Epithelial cell of esophagus (primary cell): ENCODE measurements around a stretch of chr10.

DNA sequence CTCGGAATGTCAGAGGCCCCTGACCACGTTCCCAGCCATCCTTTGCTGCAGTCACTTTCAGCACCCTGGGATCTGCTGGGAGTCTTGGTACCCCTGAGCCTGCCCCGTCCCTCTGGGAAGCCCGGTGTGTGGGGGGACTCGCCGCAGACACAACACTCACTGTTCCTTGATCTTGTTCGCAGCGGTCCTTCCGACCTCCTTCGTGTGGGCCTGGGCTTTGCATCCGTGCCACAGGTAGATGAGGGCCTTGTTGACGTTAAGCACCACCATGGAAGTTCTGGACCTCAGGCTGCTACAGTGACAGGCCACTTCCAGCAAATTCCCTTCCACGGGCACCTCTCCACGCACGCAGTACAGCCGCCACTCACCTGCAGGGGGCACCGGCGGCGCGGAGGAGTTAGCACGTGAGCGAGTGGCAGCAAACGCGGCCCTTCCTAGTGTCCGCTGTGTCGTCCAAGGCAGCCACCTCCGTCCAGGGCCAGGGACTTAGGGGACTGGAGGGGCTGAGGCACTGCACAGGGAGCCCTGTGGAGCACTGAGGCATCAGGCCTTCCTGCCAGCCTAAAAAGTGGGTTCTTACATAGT lies 164.6 kb downstream of the SVIL start:
- RRBS: no CpG with 5 or more reads among the region's 27 CpGs

DNA sequence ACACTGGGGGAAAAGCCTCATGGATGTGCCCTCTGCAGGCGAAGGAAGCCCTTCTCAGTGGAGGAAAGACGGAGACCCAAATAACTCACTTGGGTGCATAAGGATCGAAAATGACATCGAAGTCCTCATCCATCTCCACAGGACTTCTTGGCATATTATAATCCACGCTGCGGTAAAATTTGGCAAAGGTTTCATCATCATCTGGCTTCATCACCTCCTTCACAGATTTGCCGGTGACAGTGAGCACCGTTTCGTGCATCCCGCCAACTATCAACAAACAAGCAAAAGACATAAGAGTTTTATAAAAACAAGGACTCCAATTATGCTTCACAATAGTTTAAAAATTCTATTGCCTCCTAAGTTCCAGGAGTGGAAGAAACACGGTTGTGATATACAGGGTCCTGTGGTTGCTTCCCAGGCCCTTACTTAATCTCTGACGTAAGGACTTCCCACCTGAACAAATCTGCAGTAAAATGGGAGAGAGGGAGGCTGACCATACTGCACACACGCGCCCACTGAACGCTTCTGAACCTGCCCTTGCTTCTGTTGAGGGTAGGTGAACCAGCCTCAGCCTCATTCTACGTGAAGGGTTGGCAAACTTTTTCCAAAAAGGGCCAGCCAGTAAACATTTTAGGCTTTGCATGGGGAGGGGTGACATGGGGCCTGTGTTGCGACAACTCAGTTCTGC lies 141.5 kb downstream of the SVIL start:
- RRBS: no CpG with 5 or more reads among the region's 17 CpGs

GRCh38 chr10:29504960-29505159 lies 129.9 kb downstream of the SVIL start:
- RRBS: no CpG with 5 or more reads among the region's 6 CpGs

- RRBS: no CpG with 5 or more reads among the region's 16 CpGs
Observed at GRCh38 chr10:29523269-29524138, 111.3 kb downstream of the SVIL start.

GRCh38 chr10:29561494-29562454 lies 73.0 kb downstream of the SVIL start:
- RRBS: no CpG with 5 or more reads among the region's 21 CpGs

DNA sequence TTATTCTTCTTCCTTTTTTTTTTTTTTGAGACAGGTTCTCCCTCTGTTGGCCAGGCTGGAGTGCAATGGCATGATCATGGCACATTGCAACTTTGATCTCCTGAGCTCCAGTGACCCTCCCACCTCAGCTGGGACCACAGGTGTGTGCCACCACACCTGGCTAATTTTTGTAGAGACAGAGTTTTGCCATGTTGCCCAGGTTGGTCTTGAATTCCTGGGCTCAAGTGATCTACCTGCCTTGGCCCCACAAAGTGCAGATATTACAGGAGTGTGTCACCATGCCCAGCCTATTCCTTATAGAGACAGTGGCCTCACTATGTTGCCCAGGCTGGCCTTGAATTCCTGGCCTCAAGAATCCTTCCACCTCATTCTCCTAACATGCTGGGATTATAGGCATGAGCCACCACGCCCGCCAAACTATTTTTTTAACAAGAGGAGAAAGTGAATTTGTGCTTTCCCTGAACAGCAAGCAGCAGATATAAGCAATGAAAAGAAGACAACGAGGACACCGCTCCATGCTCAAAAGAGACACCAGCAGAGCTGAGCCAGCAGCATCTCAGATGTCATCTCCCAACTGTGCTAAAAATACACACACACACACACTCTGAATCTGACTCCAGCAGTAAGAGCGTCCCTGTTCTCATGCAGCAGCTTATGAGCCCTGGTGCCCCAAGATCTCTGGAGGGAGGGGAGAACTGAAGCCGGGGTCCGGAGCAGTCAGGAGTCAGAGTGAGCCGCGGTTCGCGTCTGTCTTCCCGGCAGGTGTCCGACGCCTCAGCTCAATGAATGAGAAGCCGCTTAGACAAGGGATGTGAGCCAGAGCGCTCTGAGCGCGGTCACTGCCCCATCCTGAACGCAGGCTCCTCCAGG lies 49.5 kb downstream of the SVIL start:
- RRBS: 80% methylated on average over 6 of the region's 19 CpGs

DNA sequence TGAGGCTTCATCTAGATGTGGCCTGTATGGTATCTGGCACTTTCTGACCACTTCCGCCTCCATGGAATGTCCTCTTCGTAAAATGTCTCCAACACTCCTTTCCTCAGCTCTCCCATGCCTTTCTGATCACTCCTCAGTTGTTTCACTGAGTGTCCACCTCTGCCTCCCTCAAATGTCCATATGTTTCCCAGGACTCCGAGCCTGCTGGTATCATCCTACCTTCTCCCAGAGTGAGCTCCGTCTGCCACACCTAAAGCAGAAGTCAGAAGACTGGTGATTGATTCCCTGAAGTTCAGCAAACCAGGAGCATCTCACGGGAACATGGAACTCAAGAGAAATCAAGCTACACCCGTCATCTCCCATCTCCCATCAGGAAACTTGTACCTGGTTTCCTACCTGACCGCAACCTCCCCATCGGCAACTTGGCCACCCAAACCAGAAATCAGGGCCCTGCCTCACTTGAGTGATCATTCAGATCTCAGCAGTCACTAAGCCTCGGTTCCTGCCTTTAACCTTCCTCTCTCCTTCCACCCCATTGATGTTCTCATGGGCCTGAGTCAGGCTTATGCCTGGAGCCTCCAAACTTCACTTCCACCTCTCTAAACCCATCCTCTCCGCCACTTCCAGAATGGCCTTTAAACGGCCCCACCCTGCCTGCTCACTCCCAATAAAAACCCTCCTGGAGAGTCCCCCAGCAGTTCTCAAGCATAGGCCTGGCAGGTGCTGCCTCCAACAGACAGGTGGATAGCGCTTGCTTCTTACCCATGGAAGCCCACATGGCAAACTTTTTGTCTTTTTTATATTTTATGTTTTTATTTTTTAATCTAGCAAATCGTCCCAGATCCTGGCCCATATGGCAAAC lies 5.7 kb upstream of the SVIL start:
- RRBS: no CpG with 5 or more reads among the region's 13 CpGs

DNA sequence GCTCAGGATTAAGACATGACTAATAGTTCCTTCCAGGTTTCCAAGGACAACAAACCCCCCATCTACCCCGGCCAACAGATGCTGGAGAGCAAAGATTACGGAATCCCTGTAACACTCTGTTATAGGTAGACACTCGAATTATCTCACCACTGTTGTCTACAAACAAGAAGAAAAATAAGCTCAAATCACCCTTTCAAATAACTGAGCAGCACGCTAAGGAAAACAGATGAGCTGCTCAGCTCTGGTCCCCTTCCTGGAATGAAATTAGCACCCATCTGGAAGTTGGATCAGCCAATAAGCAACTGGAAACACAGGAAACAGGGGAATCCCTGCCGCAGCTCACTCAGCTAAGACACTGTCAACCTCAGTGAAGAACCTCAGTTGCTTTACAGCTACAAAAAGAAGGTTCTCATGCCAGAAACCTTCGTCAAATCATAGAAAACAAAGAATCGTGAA lies 56.9 kb upstream of the SVIL start:
- RRBS: no CpG with 5 or more reads among the region's 7 CpGs

DNA sequence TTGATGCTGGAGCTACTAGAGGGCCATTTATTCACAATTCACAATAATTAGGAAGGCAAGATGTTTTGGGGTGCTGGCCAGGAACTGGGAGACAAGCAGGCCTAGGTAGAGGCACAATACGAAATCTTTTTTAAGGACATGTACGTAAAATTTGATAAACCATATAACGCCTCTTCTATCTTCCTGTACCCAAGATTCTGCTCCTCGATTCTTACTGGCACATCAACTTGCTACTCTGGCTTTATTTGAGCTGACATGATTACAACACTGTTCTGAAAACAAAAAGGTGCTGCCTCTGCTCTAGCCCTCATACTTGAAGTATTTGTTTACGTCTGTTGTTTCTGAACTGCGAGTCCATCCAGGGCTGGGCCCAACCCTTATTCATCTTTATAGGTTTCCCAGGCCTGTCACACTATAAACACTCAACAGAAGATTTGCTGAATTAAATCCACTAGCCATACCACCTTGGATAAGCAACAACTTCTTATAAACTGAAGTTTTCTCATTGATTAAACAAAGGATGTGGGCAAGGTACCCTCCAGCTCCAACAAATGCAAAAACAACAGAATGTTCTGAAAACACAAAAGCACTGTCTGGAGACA lies 96.2 kb upstream of the SVIL start:
- RRBS: no CpG with 5 or more reads among the region's 6 CpGs

GRCh38 chr10:29805478-29805740 lies 170.6 kb upstream of the SVIL start:
- RRBS: no CpG with 5 or more reads among the region's 1 CpG

DNA sequence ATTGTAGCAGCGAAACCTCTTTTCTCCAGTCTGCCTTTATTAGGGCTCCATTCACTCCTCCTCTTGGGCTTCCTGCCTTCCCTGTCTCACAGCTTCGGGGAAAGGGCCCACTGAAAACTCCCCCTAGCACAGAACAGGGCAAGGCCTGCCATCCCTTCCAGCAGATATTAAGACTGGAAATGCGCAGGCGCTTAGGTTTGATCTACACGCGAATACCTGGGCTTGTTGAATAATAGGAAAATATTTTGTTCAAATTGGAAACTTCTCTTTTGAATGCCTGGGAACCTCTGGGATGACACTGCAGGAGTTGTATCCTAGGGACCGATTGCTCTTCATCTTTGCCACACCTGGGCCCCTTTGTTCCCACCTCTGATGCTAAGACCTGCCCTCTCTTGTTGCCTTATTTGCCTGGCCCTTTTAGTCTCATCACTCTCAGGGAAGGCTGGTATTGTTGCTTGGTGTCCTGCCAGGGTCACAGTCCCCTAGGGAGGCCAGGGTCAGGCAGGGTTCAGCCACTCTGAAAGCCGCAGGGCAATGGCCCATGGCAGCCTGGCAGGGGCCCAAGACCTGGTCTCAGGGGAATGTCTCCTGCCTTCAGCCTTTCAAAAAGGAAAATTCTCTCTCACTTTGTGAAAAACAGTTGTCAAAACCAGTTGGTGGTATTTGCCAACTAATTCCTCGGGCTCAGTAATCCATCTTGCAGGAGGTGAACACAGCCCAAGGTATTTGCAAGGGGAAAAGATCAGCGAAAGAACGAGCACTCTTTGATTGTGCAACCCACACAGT lies 101.7 kb downstream of the JCAD start:
- RRBS: no CpG with 5 or more reads among the region's 11 CpGs

- RRBS: no CpG with 5 or more reads among the region's 9 CpGs
Observed at GRCh38 chr10:29998330-29998772, 61.0 kb downstream of the JCAD start.

- RRBS: no CpG with 5 or more reads among the region's 6 CpGs
Observed at GRCh38 chr10:30115915-30116300, 56.5 kb upstream of the JCAD start.

- RRBS: no CpG with 5 or more reads among the region's 6 CpGs
Observed at GRCh38 chr10:30357374-30357809, 8.3 kb upstream of the MTPAP start.

DNA sequence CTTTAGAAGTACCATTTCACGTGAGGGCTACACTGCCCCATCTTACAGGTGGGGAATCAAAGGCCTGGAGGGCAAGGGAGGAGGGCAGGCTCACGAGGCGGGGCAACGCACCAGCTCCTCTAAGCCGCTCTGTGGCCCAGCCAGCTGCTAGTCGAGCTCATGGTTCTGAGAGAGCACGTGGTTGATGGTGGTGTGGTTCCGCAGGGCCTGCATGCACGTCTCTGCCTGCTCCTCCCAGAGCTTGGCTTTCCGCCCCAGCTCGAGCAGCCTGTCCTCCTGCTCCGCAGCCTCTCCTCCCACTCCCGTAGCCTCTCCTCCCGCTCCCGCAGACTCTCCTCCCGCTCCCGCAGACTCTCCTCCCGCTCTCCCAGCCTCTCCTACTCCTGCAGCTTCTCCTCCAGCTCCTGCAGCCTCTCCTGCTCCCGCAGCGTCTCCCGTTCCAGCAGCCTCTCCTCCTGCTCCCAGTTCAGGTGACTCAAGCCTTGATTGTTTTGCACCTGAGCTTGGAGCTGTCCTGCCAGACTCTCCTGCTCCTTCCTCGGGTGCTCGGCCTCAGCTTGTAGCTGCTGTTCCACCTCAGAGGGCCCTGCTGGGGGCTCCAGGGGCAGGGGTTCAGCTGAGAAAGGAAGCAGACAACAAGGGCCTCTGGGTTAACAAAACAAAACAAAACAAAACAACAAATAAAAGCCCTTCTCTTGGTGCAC lies 19.1 kb upstream of the MTPAP start:
- RRBS: no CpG with 5 or more reads among the region's 23 CpGs

DNA sequence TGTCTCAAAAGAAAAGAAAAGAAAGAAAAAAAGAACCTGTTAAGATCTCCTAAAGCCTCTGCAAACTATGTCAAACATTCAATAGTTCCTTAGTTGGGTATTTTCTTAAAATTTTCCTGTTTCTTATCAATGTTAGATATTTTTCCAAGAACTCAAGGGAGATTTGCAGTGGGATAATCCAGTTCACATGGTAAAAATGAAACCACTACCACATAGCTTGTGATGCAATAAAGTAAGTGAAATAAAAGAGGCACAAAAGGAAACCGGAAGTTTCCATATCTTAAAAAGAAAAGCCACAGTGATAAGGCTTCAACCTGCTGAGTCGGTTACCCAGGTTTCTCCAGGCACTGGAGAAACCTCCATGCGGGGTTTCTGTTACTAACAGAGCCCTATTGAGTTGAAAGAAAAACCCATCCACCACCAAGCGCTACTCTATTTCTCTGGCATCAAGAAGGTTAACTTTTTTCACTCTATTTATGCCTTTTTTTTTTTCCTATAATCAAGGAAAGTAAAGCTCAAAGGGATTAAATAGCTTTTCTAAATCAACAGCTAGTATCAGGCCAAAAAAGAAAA lies 15.3 kb upstream of the MAP3K8 start:
- RRBS: no CpG with 5 or more reads among the region's 4 CpGs

DNA sequence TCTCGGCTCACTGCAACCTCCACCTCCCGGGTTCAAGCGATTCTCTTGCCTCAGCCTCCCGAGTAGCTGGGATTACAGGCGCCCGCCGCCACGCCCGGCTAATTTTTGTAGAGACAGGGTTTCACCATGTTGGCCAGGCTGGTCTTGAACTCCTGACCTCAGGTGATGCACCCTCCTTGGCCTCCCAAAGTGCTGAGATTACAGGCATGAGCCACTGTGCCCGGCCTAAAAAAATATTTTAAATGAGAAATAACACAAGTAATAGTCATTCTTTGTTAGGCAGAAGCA lies 1.6 kb downstream of the MAP3K8 start:
- RRBS: no CpG with 5 or more reads among the region's 10 CpGs

GRCh38 chr10:30445287-30445640 lies 11.3 kb downstream of the MAP3K8 start:
- RRBS: no CpG with 5 or more reads among the region's 3 CpGs

DNA sequence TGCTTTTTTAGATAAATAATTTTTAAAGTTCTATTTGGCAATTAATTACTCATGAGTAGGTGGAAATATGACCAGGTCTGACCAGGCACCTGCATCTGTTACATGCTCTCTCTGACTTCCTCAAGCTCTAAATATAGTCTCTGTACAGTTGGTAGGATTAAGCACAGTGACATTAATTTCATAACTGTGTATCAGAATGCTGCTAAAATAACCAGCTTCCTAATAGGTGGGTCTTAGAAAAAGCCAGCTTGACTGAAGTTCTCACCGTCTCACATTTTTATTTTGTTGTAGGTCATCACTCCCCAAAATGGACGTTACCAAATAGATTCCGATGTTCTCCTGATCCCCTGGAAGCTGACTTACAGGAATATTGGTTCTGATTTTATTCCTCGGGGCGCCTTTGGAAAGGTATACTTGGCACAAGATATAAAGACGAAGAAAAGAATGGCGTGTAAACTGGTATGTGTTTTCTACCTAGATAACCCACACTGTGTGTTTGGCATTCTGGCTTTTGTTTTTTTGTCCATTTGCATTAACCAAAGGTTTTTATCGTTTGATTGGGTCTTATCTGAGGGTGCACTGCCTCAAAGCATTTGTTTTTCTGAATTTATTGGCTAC lies 13.6 kb downstream of the MAP3K8 start:
- RRBS: no CpG with 5 or more reads among the region's 8 CpGs

DNA sequence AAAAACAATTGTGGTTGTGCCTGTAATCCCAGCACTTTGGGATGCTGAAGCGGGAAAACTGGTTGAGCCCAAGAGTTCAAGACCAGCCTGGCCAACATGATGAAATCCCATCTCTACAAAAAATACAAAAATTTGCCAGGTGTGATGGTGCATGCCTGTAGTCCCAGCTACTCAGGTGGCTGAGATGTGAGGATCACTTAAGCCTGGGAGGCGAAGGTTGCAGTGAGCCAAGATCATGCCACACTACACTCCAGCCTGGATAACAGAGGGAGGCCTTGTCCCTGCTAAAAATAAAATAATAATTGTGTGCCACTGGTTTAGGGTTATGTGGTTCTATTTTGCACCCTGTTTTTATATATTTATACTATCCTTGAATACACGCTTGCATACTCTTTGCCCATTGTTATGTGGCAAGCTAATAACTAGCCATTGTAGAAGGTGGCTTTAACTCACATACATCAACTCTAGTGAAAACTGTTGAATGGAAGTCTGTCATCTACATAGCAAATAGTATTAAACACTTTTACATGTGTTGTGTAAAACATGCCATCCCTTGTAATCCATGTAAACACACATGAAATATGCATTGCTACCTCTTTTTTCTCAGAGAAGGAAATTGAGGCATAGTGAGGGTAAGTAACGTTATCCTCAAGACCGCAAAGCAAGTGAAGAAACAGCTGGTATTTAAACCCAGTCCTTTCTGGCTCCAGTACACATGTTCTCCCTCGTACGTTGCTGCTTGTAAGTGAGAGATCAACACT lies 28.2 kb downstream of the MAP3K8 start:
- RRBS: no CpG with 5 or more reads among the region's 7 CpGs